ENCODE results near the gene NPHP4.

- RRBS = 28% methylated on average over 26 of the region's 39 CpGs
These were observed 68.1 kb downstream of the MEGF6 start for GRCh38 chr1:3542929-3543891.

- RRBS = 70% methylated on average over 4 of the region's 14 CpGs
These were observed 11.4 kb downstream of the MEGF6 start for GRCh38 chr1:3599847-3600333.

DNA sequence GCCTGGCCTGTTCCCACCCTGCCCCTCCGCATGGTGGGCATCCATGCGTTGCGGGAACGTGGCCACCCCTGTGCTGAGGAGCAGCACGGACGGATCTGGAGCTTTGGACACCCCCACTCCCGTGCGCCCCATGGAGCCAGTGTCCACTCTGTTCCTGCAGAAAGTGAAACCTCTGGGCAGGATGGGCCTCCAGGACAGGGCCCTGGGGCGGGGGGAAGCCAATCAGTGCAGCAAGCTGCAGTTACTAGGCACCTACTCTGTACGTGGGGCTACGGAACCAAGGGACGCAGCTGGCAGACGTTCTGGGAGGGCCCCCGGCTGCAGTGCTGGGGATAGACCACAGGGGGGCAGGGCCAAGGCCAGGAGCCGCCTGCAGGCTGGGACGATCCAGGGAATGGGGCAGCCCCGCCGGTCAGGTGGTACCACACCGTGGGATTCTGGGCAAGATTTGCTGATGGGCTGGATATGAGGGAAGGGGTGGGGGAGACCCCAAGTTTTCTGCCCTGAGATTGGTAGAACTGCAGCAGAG, 43.2 kb downstream of the TP73 start:
- RRBS = 3% methylated on average over 4 of the region's 19 CpGs

DNA sequence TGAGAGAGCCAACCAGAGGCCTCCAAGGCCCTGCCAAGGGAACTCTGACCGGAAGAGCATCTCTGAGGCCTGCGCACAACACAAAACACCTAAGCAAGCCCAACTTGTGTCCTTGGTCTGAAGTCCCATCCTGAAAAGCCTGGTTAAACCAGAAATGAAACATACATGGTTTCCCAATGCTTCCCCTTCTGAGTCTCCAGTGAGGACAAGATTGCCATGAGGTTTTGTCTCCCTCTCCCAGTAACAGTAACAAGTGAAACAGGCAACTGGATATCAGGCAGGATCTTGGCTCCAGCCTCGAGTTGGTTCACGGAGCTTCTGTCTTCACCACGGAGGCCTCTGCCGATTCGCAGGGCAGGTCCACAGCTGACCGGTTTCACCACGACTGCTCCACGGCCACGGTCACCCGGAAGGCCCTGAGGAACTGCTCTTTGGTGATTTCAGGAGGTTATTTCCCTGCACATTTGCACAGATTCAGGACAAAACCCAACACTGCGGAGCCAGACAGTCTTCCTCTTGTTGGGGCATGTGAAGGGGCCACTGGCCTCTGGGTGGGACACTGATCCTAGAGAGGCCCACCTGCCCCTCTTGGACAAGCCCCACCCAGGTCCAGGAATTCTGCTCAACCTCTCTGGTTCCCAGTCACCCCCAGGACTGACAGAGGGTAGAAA, 14.1 kb upstream of the CCDC27 start:
- RRBS = 100% methylated on average over 3 of the region's 13 CpGs

- RRBS = no CpG with 5 or more reads among the region's 11 CpGs
These were observed 13.8 kb upstream of the LRRC47 start for GRCh38 chr1:3809941-3810646.

GRCh38 chr1:3811210-3811815, 15.0 kb upstream of the LRRC47 start:
- RRBS = no CpG with 5 or more reads among the region's 14 CpGs

GRCh38 chr1:4622816-4623201, 31.6 kb upstream of the AJAP1 start:
- RRBS = no CpG with 5 or more reads among the region's 8 CpGs

- RRBS = 10% methylated on average over 10 of the region's 23 CpGs
These were observed 56.6 kb downstream of the AJAP1 start for GRCh38 chr1:4710935-4711415.

- RRBS = 78% methylated on average over 4 of the region's 18 CpGs
These were observed 75.7 kb downstream of the AJAP1 start for GRCh38 chr1:4730009-4730665.

- RRBS = no CpG with 5 or more reads among the region's 16 CpGs
These were observed 135.8 kb downstream of the NPHP4 start for GRCh38 chr1:5856355-5856847.

DNA sequence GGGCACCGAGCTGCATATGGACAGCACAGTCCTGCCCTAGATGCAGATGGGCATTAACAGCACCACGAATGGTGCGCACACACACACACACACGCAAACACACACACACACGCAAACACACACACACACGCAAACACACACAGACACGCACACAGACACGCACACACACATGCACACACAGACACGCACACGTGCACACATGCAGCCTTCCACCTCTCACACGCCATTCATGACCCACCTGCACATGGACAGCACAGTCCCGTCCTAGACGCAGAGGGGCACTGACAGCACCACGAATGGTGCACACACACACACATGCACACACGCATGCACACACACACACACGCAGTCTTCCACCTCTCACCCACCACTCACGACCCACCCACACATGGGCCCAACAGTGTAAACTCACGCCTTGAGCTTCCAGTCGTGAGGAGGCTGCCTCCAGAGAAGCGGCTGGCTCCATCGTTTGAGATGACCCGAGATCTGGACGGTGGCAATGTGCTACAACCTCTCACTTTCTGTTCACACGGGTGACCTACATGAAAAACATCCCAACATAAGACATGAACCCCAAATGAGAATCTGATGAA, 112.4 kb downstream of the NPHP4 start:
- RRBS = no CpG with 5 or more reads among the region's 24 CpGs

GRCh38 chr1:5966837-5967755, 25.1 kb downstream of the NPHP4 start:
- RRBS = no CpG with 5 or more reads among the region's 24 CpGs

GRCh38 chr1:5992104-5993009, at the start of gene NPHP4:
NPHP4 (minus strand) TSS chr1:5992425.
- RRBS = 1% methylated on average over 49 of the region's 103 CpGs

- RRBS = no CpG with 5 or more reads among the region's 20 CpGs
These were observed 15.1 kb upstream of the NPHP4 start for GRCh38 chr1:6007294-6007748.

- RRBS = no CpG with 5 or more reads among the region's 7 CpGs
These were observed 20.3 kb upstream of the NPHP4 start for GRCh38 chr1:6012503-6012933.

- RRBS = 13% methylated on average over 6 of the region's 42 CpGs
These were observed 19.6 kb upstream of the KCNAB2 start for GRCh38 chr1:6025900-6026699.

DNA sequence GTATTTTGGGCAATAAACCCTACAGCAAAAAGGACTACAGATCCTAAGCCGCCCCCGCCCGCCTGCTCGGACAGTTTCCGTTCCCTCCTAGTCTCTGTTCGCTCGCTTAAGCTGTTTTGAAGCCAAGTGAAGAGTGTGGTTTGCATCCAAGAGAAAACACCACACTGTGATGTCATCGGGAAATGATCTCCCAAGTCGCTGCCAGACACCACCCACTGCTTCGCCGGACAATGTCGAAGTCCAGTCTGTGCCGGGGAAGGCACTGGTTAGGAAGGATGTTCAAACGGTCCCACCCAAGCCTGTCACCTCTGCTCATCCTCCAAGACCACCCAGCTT, 52.8 kb downstream of the KCNAB2 start:
- RRBS = no CpG with 5 or more reads among the region's 14 CpGs

DNA sequence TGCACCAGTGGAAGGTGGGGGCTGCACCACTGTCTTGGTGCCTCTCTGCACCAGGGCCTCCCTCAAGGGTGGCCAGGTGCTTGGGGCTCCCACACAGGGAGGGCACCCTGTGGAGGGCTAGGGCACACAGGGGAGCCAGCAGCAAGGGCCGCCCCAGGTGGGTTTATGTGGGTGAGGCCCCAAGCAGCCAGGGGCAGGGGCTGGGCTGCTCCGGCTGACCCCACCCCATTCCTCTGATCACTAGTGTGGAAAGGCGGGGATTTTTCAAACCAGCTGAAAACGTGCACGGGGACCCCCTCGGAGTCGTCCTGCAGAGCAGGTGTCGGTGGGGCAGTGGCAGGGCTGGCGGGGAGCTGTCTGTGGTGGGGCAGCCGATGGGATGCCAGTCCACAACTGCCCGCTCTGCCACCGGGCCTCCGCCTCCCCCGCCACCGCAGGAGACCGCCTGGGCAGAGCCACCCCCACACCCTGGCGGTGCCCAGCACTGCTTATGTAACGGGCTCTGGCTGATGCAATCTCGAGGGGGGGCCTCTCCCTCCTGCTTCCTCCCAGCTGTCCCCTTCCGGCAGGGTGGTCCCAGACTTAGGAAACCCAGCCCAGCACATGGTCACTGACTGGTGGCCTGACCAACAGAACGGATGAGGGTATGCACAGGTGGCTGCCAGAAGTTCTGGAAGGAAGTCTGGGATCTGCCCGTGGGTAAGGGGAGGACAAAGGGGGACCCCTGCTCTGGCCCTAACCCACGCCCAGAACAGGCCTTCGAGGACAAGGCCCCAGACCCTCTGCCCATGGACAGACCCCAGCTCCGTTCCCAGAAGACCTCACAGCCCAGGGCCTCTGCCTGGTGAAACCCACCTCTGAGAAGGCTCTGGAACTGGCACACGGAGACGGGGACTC, 9.4 kb downstream of the CHD5 start:
- RRBS = no CpG with 5 or more reads among the region's 27 CpGs

DNA sequence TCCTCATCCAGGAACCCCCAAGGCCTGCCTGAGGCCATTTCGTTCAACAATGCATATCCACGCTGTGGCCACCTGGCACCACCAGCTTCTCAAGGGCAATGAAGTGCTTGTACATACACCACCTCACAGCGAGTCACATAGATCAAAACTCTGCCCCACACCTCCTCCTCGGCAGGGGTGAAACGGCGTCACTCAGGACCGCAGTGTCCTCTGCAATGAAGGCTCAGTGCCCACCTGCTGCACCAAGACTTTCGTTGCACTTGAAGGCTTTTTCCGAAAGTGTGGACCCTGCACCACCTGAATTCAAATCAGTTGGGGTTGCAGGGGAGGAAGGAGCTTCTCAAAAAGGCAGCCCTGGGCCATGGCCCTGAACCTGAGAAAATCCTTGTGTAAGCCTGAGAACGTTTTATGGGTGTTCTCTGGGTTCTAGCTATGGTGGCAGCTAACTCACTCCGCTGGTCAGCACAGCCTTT, 2.9 kb upstream of the CHD5 start:
- RRBS = no CpG with 5 or more reads among the region's 11 CpGs

GRCh38 chr1:6259396-6259909, 1.4 kb downstream of the GPR153 start:
- RRBS = no CpG with 5 or more reads among the region's 10 CpGs